ENCODE measurements around a stretch of chr2.

- PRO-cap, result no peak
Measured at GRCh38 chr2:241702872-241703508, 1.2 kb downstream of the ING5 start.

DNA sequence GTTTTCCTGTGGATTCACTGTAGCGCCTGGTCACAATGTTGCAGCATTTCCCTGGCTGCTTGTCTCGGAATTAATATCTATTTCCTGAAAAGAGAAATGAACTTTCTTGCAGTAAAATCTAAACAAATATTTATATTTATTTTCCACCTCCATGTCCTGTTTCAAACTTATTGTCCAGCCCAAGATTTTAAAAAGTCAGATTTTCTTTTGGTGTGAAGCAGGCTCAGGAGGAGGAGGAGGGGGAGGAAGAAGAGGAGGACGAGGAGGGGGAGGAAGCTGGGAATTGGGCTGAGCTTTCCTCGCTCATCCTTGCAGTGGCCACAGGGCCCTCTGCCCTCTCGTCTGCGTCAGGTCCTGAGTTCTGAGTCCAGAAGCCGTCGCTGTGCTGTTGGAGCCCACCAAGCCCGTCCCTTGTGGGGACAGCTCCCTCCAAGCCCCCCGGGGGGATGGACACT, 430 bp upstream of the GAL3ST2 start:
- PRO-cap, result no peak

DNA sequence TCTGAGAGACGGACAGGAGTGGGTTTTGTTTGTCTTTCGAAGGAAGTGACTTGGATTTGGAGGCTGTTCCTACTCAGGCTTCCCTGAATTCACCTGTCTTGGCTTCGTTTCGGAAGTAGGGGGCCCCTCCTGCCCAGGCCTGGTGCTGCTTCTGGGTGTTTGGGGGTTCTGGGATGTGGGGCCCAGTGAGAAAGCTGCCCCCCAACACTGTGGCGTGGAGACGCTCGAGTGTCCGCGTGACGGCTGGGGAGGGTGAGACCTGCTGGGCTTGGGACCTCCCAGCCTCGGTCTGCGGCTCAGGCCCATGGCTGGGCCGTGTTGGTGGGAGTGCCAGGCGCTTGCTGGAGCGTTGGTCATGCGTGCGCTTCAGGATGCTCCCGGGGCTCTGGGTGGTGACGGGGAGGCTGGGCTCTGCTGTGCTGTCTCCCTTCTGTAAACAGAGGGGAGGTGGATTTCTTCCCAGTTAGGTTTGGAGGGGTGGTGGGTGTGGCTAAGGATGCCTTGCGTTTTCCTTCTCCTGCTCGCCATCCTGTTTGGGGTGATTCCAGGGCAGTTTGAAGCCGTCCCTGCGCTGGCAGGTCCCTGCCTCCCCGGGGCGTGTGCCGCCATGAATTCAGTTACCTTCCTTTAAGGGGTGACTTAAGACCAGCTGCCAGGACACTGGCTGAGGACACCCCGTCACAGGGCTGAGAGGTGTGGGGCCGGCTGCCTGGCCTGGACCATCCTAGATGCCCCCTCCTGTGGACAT, 591 bp downstream of the GAL3ST2 start:
- PRO-cap, result no peak

DNA sequence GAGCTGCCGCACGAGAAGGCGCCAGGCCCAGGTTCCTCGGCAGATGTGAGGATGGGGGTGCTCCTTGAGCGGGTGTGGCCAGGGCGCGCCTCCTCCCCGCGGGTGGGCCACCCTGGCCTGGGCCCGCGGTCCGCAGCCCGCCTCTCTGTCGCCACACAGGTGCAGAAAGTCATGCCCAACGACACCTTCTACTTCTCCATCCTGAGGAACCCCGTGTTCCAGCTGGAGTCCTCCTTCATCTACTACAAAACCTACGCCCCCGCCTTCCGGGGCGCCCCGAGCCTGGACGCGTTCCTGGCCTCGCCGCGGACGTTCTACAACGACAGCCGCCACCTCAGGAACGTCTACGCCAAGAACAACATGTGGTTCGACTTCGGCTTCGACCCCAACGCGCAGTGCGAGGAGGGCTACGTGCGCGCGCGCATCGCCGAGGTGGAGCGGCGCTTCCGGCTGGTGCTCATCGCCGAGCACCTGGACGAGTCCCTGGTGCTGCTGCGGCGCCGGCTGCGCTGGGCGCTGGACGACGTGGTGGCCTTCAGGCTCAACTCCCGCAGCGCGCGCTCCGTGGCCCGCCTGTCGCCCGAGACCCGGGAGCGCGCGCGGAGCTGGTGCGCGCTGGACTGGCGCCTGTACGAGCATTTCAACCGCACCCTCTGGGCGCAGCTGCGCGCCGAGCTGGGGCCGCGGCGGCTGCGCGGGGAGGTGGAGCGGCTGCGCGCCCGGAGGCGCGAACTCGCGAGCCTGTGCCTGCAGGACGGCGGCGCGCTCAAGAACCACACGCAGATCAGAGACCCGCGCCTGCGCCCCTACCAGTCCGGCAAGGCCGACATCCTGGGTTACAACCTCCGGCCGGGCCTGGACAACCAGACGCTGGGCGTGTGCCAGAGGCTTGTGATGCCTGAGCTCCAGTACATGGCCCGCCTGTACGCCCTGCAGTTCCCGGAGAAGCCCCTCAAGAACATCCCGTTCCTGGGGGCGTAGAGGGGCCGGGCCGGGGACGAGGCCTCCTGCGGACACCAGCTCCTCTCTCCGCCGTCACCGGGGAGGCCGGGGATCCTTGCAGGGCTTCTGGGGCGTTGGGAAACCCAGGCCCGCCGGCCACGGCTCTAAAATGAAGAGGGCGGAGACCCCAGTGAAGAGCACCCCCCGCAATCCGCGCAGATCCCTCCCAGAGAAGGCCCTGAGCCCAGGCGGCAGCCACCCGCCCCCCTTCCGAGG, 5.4 kb upstream of the NEU4 start:
- PRO-cap, result no peak

GRCh38 chr2:241821350-241821905, 12.4 kb downstream of the NEU4 start:
- PRO-cap, result bidirectional peak, plus-strand start at chr2:241821779, minus-strand start at chr2:241821609

DNA sequence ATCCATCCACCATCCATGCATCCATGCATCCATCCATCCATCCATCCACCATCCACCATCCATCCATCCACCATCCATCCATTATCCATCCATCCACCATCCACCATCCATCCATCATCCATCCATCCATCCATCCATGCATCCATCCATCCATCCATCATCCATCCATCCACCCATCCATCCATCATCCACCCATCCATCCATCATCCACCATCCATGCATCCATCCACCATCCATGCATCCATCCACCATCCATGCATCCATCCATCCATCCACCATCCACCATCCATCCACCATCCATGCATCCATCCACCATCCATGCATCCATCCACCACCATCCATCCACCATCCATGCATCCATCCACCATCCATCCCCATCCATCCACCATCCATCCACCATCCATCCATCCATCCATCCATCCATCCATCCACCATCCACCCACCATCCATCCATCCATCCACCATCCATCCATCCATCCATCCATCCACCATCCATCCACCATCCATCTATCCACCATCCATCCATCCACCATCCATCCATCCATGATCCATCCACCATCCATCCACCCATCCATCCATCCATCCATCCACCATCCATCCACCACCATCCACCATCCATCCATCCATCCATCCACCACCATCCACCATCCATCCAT, 89.8 kb upstream of the FAM240C start:
- PRO-cap, result no peak

DNA sequence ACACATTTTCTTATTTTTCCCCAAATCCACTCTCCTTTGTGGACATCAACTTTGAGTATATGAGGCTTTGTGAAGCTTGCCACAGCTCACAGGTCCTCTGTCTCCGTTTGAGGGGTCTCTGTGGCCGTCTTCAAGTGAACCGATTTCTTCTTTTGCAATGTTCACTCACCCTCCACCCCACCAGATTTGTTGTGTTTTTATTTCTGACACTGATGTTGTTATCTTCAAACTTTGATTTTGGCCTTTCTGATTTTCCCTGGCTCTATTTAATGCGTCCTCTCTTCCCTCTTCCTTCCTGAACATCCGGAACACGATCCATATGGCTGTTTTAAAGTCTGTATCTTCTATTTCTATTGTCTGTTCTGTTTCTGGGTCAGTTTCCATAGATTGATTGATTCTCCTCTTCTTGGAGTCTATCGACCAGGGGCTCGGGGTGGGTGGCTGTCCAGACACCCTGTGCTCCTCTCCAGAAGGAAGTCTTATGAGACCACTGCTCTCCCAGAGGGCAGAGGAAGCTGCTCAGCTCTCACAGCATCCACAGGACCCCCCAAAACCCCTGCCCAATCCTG, 97.4 kb upstream of the FAM240C start:
- PRO-cap, result no peak

GRCh38 chr2:242031317-242032221, 131.3 kb upstream of the FAM240C start:
- PRO-cap, result no peak

GRCh38 chr2:242118011-242118511, 217.8 kb upstream of the FAM240C start:
- PRO-cap, result no peak

All from sternocleidomastoid (tissue), 1 donor.